Thoracic aorta (tissue), 1 donor: ENCODE measurements around a stretch of chrX.

DNA sequence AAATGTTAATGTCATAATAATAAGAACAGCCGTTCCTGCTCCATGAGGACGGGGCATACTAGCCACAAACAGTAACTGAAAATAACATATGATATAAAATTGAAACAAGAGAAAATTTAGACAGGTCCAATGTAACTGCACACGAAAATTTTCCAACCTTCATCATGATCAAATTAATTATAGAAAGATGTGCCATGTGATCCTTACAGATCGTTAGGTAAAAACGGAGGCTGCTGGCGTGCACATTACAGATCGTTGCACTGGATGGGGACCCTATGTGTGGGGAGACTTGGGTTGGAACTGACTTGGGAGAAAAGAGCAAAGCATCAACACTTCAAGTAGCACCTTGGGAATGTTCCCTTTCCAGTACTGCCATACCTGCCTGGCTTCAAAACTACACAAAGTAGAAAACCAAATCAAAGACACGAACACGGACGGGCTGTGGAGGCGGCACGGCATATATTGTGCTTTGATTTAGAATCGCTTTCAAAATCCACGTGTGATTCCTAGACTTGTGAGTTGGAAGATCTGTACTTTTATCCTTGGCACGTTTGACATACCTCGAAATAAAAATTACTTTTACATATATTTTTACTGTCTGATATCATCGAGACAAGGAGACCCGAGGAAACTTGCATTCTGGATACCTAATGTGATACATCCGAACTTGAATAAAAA is 919 bp downstream of the CMC4 start:
- RAMPAGE, long total RNA, result no peak

DNA sequence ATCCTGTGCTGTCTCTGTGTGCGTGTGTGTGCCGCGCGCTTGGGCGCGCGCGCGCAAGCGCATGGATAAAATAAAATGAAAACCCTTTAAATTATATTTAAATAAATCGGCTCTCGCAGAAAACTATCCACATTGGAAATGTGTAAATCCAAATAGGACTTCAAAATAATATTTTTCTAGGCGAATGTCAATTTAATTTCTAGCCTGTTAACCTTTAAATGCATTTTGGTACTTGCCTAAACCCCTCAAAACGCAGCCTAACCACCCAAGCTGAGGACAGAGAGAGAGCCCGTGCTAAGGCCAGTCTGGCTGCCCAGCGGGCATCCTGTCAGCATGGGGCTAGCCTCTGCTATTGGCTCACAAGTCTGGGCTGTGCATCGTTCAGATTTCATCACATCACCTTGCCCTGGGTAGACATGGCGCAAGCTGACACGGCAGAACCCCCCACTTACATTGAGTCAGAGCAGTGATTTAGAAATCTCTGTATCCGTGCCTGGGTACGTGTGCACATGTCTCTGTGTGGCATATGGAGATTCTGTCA is 112.9 kb upstream of the VAMP7 start:
- RAMPAGE, long total RNA, result no peak